Suprapubic skin (tissue), 4 donors: ENCODE measurements around the genes GLUD1, PAPSS2, ATAD1, LIPF, LIPK and ANKRD22.

DNA sequence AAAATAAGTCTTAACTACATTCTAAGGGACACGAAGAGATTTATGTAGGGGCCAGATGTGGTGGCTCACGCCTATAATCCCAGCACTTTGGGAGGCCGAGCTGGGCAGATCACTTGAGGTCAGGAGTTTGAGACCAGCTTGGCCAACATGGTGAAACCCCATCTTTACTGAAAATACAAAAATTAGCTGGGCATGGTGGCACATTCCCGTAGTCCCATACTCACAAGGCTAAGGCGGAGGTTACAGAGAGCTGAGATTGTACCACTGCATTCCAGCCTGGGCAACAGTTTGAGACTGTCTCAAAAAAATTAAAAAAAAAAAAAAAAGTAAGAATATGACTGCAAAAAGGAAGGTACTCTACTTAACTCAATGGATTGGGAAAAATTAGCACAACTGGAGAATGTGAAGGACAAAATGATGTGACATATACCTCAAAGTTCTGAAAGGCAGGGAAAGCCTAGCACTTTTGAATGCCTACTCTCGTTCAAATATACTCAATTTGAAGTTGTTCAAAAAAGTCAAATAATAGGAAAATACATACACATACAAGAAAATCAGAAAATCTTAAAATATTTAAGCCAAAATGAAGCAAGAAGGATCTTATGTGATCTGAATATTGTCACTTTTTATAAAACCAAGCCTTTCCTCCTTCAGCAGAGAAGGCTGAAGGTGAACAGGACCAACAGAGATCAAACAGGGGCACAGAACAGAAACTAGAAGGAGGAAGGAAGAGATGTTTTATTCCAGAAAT, 11.6 kb downstream of the GLUD1 start:
- PRO-cap, result no peak
- RAMPAGE, long total RNA, 4 experiments, result start-site peak on the plus strand in 1 of 4 experiments, centred at position 524 of the sequence, 7 reads per replicate

- PRO-cap, result no peak
- RAMPAGE, long total RNA, 4 experiments, result no peak in any of the 4 experiments
Observed at GRCh38 chr10:87094737-87094971, at the start of gene GLUD1. GLUD1 (minus strand) TSS chr10:87094843.

DNA sequence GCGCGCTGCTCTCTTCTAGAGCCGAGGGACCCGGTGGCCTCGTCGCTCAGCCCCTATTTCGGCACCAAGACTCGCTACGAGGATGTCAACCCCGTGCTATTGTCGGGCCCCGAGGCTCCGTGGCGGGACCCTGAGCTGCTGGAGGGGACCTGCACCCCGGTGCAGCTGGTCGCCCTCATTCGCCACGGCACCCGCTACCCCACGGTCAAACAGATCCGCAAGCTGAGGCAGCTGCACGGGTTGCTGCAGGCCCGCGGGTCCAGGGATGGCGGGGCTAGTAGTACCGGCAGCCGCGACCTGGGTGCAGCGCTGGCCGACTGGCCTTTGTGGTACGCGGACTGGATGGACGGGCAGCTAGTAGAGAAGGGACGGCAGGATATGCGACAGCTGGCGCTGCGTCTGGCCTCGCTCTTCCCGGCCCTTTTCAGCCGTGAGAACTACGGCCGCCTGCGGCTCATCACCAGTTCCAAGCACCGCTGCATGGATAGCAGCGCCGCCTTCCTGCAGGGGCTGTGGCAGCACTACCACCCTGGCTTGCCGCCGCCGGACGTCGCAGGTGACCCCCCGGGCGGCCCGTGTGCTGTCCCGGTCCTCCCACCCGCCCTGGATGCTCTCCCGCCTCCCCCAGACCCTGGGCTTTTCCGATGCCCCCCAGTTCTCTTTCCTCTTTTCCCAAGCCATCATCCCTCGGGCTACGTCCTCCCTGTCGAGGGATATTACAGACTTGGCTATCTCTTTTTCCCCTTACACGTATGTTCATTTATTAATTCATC, 490 bp downstream of the MINPP1 start:
- PRO-cap, result no peak
- RAMPAGE, long total RNA, 4 experiments, result no peak in any of the 4 experiments

GRCh38 chr10:87626227-87626660, 33.4 kb upstream of the PAPSS2 start:
- PRO-cap, result no peak
- RAMPAGE, long total RNA, 4 experiments, result no peak in any of the 4 experiments

GRCh38 chr10:87658827-87659375, 777 bp upstream of the PAPSS2 start:
- PRO-cap, result no peak
- RAMPAGE, long total RNA, 4 experiments, result no peak in any of the 4 experiments

- PRO-cap, result unidirectional peak, plus-strand start at chr10:87659861; bidirectional peak, plus-strand start at chr10:87660186, minus-strand start at chr10:87660049
- RAMPAGE, long total RNA, 4 experiments, result start-site peak on the plus strand in 2 of 4 experiments, at chr10:87659817-87659888 at its widest, 23 to 34 reads per replicate
Observed at GRCh38 chr10:87659423-87660084, at the start of gene PAPSS2. PAPSS2 (plus strand) TSS chr10:87659878.

DNA sequence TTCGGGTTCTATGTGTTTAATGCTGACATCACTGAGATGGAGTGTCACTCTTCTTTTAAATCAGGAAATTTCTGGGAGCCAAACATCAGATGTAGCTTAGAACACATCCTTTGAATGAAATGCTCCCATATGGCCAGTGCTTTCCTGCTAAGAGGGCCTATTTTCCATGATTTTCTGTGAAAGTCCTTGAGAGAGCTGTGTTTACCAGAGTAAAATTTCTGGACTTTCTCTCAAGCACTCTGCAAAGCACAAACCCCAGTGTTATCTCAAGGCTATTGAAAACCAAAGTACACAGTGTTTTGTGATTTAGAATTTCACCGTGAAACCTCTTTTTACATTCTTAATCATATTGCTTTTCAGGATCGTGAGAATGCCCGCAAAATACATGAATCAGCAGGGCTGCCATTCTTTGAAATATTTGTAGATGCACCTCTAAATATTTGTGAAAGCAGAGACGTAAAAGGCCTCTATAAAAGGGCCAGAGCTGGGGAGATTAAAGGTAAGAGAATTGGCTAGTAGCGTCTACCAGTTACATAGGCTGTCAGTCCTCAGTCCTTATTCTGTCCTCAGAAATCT, 54.1 kb downstream of the PAPSS2 start:
- PRO-cap, result no peak
- RAMPAGE, long total RNA, 4 experiments, result no peak in any of the 4 experiments

- PRO-cap, result bidirectional peak, plus-strand start at chr10:87818330, minus-strand start at chr10:87818164
- RAMPAGE, long total RNA, 4 experiments, result start-site peak on the plus strand in 1 of 4 experiments, at chr10:87818251-87818293 at its widest, 7 reads per replicate; start-site peak on the minus strand in 4 of 4 experiments, at chr10:87818160-87818231 at its widest, 22 to 65 reads per replicate
Observed at GRCh38 chr10:87817425-87818649, at the start of gene ATAD1. ATAD1 (minus strand) TSS chr10:87818226.

GRCh38 chr10:87826811-87827057, 8.7 kb upstream of the ATAD1 start:
- PRO-cap, result no peak
- RAMPAGE, long total RNA, 4 experiments, result no peak in any of the 4 experiments

GRCh38 chr10:87843007-87843605, 20.2 kb downstream of the KLLN start:
- PRO-cap, result no peak
- RAMPAGE, long total RNA, 4 experiments, result no peak in any of the 4 experiments

DNA sequence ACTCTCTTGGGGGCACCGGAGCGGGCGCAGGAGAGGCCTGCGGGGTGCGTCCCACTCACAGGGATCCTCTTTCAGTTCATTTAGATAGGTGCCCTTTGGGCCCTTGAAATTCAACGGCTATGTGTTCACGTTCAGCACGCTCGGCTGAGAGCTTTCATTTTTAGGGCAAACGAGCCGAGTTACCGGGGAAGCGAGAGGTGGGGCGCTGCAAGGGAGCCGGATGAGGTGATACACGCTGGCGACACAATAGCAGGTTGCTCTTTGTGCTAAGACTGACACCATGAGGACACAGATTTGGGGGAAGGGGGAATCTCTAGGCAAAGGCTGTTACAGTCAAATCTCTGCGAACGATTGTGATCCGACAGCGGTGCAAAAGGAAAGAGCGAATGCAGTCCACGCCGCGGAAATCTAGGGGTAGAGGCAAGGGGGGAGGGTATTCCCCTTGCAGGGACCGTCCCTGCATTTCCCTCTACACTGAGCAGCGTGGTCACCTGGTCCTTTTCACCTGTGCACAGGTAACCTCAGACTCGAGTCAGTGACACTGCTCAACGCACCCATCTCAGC, 652 bp downstream of the KLLN start:
- PRO-cap, result no peak
- RAMPAGE, long total RNA, 4 experiments, result no peak in any of the 4 experiments

DNA sequence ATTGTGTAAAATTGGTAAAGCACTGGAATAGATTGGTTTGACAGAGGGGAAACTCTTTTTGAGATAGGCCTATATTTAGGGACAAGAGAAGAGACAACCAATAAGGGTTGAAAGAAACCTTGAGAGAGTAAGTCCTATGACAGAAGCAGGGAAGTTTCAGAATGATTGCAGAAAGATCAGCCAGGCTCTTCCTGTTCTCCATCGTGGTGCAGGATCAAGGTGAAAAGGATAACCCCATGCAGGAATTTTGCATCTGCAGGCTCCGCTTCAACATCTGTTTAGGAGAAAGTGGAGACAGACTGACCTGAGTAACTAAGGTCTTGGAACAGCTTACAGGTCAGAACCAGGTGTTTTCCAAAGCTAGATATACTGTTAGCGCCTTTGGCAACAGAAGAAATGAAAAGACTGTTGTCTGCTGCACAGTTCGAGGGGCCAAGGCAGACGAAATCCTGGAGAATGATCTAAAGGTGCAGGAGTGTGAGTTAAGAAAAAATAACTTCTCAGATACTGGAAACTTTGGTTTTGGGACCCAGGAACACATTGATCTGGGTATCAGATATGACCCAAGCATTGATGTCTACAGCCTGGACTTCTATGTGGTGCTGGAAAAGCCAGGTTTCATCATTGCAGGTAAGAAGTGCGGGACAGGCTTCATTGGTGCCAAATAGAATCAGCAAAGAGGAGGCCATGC, 82.0 kb downstream of the PTEN start:
- PRO-cap, result no peak
- RAMPAGE, long total RNA, 4 experiments, result no peak in any of the 4 experiments

- PRO-cap, result no peak
- RAMPAGE, long total RNA, 4 experiments, result no peak in any of the 4 experiments
Observed at GRCh38 chr10:87955427-87955750, 92.0 kb downstream of the PTEN start.

GRCh38 chr10:87968213-87968584, 104.8 kb downstream of the PTEN start:
- PRO-cap, result no peak
- RAMPAGE, long total RNA, 4 experiments, result no peak in any of the 4 experiments

GRCh38 chr10:88385252-88386317, 197.5 kb downstream of the RNLS start:
- PRO-cap, result no peak
- RAMPAGE, long total RNA, 4 experiments, result no peak in any of the 4 experiments

DNA sequence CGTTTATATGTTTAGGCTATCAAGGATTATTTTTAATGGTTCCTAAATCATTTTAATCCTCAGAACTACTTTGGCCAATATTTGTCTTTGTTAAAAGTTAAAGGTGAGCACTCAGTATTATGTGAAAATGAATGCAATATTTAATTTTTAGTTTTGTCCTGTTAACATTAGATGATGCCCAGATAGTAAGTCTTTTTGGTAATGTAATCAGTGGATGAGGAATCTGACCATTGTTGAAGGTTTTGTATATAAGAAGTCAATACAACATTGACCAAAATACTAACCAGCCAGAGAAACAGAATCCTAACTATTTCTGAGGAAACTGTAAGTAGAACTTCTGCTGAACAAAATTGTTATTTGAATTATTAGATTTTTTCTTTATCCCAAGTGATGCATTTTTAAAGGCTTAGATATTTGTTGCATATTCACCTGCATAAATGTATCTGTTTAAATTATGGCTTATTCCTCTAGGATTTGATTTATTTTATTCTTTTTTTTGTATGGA, at the start of gene LIPF:
TSS of gene LIPF (plus strand) at position 275 of the 505 bp plus-strand sequence.
- PRO-cap, result no peak
- RAMPAGE, long total RNA, 4 experiments, result no peak in any of the 4 experiments

DNA sequence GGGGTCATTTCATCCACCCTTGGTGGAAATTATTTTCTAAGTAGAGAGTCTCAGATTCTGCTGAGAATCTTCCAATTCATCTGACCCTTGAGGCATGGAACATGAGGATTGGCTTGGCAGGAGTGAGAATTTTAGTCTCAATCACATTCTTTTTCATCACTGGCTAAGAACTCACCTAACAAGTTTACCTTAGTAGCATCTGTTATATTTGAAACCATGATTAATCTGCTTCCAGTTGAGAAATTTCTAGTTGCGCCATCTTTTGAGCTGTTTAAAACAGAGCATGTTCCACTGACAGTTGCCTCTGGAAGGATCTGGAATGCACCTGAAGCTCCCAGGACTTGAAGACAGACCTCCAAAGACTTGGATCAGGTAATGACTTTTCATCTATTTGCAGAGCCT, at the start of gene LIPK:
TSS of gene LIPK (plus strand) at position 301 of the 402 bp plus-strand sequence.
- PRO-cap, result no peak
- RAMPAGE, long total RNA, 4 experiments, result start-site peak on the plus strand in 4 of 4 experiments, centred at positions 288 to 305 of the sequence, 14 to 581 reads per replicate

- PRO-cap, result unidirectional peak, minus-strand start at chr10:88851818
- RAMPAGE, long total RNA, 4 experiments, result start-site peak on the minus strand in 3 of 4 experiments, at chr10:88851708-88851844 at its widest, 23 to 203 reads per replicate
Observed at GRCh38 chr10:88851496-88852259, at the start of gene ANKRD22. ANKRD22 (minus strand) TSS chr10:88851844.

- PRO-cap, result no peak
- RAMPAGE, long total RNA, 4 experiments, result no peak in any of the 4 experiments
Observed at GRCh38 chr10:88937843-88938457, 14.6 kb downstream of the ACTA2 start.

GRCh38 chr10:88949804-88950445, 2.6 kb downstream of the ACTA2 start:
- PRO-cap, result no peak
- RAMPAGE, long total RNA, 4 experiments, result no peak in any of the 4 experiments